Skin of body (tissue), 2 donors: ENCODE data around the genes TEX261 and MPHOSPH10.

DNA sequence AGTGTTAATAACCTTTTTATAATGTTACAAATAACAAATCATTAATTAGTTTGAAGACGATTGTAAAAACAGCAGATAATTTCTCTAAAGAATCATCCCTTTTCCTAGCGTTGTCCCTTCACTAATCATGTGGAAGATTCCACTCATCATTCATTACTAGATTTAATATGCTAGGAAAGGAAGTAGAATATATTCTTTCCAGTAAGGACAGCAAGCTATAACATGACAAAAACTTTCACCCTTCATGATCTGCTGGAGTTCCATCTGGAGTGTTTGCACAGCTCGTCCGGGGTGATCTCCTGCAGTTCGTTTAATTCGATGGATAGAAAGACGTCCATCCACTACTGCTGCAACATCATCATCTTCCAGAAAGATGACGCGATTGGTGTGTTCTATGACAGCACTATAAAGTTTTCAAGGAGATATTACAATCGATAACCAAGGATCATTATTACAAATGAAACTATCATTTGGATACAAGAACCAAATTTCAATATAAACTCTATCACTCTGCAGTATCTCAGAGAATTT, 39.0 kb downstream of the GFPT1 start:
- RAMPAGE, long total RNA = no peak

DNA sequence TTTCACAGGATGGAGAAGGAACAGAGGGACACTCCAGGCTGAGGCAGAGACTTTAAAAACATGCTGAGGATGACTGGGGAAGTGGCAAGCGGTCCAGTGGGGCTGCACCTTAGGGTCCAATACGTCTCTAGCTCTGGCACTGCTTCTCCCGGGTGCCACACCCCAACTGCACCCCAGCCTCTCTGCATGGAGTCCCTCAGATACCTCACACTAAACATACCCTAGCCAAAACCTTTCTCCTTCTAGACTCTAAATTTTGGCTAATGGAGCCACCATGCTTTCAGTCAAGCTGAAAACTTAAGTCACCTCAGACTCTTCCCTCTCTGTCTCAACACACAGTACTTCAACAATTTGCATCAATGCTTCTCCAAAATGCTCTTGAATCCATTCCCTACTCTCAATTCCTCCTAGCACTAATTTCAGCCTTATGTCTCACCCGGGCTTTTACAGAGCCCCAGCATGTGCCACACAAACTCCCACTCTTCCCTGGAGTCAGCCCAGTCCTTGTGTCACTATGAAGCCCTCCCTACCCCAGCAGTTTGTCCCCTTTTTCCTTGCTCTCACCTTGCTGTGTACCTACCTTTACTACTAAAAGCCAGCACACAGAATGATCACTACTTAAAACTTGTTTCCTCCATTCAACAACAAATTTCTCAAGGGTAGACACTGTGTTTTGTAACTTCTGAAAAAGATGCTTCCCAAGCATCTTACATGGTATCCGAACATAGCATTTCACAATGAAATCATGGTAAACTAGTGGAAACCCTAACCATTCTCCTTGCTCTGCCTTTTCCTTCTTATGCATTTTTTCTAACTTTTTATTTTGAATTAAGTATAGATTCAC, 38.7 kb downstream of the AAK1 start:
- RAMPAGE, long total RNA = no peak

DNA sequence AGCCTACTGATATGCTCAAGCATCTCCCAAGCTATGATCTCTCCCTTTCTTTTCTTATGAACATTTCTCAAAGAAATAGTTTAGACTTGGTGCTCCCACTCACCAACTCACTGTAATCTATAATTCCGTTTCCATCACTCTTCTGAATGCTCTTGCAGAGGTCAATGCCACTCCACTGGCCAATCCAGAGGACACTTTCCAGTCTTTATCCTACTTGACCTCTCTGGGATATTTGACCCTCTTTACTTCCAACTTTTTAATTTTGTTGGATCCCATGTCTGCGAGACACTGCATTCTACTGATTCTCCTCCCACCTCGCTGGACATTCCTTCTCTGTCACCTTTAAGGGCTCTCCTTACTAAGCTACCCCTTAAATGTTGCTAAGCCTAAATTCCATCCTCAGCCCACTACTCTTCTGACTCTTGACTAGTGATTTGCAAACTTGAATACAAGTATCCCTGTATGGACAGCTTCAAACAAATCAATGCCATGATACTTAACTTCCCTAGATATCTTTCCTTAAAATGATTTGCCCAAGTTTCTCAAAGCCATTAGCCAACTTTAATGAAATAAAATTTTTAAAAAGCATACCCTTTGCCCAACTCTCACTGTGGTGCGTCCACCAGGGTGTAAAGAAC, 23.0 kb downstream of the AAK1 start:
- RAMPAGE, long total RNA = no peak

- RAMPAGE, long total RNA = no peak
Measured at GRCh38 chr2:69926883-69927473, 12.1 kb downstream of the MXD1 start.

DNA sequence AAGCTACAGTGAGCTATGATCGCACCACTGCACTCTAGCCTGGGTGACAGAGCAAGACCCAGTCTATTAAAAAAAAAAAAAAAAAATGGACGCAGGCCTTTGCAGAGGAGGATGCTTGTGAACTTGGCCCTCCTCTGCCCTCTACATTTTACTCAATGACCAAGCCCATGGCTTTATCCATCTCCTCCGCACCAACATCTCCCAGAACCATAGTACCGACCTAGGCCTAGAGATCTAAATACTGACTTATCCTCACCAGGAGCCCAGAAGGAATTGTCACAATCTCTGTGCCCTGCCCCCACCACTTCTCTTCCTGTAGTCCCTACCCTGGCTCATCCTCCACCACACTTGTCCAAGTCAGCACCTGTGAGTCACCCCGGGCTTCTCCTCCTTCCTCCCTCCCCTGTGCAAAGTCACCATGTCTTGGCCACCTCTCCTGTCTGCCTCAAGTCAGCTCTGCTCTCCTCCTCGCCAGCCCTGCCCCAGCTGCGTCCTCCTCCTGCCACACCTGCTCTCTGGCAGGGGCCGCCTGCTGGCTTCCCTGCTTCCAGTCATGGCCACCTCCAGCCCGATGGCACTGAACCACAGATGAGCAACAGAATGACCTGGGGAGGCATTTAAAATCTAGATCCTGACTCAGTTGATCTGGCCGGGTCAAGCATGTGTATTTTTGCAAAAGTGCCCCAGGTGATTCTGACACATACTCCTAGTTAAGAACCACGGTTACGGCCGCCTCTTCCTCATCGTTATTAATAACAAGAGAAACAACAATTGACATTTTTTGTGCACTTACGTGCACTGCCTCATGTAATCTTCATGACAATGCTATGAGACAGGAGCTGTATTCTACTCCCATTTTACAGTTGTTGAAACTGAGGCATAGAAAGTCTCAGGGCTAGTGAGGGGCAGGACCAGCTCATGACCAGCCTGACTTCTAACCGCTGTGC, 36.0 kb upstream of the ASPRV1 start:
- RAMPAGE, long total RNA = no peak

- RAMPAGE, long total RNA = no peak
Measured at GRCh38 chr2:70029740-70030591, 57.3 kb upstream of the PCBP1 start.

GRCh38 chr2:70044688-70045499, 42.4 kb upstream of the PCBP1 start:
- RAMPAGE, long total RNA = no peak

GRCh38 chr2:70083193-70084220, 3.8 kb upstream of the PCBP1 start:
- RAMPAGE, long total RNA = no peak

GRCh38 chr2:70089173-70089968, 2.1 kb downstream of the PCBP1 start:
- RAMPAGE, long total RNA = no peak

GRCh38 chr2:70160855-70161447, 29.9 kb downstream of the C2orf42 start:
- RAMPAGE, long total RNA = no peak

DNA sequence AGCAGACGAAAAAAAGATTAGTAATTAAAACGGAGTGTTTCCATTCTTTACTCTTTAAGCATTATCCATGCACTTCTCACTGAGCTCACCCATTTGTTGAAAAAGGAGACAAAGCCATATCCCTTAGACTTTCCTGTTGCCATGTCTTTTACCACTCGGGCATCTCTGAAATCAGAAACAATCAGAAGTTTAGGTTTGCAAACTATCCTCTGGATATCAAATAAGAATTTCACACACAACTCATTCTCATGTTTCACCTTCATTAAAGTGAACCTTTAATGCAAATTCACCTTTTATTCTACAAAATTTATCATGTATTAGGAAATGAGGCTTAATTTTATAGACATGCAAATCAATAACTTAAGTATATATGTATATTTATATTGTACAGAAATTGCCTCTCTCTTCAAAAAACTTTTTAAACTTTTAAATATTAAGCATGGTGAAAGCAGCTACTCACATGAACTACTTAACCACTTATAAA, 23.9 kb downstream of the TIA1 start:
- RAMPAGE, long total RNA = no peak

- RAMPAGE, long total RNA = no peak
Measured at GRCh38 chr2:70279764-70280641, 13.5 kb downstream of the SNRPG start.

DNA sequence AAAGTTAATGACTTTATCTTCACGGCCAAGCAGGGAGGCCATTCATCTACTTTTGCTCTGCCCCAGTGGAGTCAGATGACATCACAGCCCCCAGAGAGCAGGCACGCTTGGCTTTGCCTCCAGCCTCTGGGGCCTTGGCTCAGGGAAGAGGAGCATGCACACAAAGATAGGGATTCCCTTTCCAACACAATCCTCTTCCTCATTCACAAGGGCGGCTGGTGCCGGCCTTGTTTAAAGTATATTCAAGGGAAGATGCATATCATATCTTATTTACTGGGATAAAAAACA, 21.3 kb downstream of the TGFA start:
- RAMPAGE, long total RNA = no peak

GRCh38 chr2:70728073-70728513, 39.9 kb downstream of the ADD2 start:
- RAMPAGE, long total RNA = no peak

DNA sequence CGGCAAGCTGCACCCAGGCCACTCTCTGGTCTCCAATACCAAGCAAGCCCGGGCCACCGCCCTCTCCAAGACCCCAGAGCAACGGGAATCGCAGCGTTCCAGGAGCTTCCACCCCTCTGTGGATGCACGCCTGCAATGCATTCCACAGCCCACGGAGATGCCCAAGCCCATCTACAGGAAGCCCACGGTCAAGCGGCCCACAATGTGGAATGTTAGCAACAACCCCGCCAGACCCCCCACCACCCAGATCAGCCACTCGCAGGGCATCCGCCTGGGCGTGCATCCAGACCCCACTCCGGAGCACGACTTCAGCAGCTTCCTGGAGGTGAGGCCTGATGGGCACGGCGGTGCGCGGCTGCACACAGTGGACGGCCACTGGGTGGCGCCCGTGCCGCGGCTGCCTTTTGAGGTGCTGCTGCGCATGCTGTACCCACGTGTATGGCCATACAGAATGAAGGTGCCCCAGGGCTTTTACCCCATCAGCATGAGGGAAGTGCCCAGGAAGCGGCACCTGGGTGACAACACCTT, 6.3 kb downstream of the ANKRD53 start:
- RAMPAGE, long total RNA = no peak

DNA sequence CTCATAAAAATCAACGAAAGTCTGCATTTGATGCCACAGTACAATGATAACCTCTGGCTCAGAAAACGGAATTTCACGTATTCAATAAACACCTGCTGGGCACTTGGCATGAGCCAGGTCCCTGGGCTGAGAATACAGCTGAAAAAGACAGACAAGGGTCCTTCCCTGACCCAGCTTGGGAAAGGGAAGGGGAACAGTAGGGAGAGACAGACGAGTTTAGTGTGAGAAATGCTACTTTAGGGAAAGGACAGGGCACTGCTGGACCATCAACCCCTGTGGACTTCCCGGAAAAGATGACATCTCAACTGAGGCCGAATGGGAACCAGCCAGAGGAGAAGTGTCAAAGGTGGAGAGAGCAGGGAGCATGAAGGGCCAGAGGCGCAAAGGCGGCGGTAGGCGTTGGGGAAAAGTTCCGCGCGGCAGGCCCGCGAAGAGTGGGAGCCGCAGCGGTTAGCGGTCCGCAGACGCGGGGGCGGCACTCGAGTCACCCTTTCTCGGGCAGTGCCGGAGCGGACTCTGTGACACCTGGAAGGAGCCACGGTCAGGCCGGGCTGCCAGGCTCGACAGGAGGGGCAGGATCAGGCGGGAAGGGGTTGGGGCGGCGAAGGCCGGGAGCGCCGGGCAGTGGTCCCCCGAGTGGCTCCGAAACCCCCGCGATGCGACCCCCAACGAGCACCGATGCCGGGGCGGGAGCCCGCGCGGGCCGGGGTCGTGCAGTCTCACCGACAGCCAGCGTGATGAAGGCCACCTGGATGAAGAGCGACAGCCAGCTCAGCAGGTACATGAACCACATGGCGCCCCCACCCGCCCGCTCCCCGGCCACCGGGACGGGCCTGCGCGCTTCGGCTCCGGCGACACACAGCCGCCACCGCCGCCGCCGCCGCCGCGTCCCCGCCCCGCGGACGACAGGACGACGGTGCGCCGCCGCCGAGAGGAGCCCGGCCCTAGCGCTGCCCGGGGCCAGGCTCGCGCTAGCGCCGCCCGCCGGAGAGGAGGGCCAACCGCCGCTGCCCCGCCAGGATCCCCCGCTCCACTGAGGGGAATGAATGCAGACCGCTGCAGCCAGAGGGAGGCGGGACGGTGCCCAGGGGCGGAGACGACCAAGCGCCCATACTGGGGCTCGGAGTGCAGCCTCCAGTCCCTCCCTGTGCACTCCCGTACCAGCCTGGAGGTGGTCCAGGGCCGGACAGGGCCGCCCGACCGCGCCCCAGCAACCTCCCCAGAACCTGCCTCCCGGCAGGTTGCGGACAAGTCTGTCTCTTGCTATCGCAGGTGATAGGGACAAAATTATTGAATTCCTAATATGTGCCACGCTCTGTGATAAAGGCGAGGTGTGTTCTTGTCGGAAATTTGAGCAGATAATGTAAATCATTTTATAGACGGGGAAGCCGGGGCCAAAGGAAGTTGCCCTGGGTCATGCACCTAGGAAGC, at the start of gene TEX261:
TEX261 (minus strand) TSS at position 909 of the 1,431 bp plus-strand sequence.
- RAMPAGE, long total RNA = no peak

GRCh38 chr2:71001062-71001478, 6.4 kb upstream of the TEX261 start:
- RAMPAGE, long total RNA = no peak

DNA sequence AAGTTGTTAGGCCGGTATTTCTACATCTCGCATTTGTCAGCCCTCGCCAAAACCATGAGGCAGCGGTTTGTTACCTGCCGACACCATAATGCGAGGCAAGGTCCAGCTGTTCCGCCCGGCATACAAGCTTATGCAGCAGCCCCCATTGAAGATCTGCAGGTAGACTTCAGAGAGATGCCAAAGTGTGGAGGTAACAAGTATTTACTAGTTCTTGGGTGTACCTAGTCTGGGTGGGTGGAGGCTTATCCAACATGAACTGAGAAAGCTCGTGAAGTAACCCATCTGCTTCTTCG, 18.4 kb upstream of the NAGK start:
- RAMPAGE, long total RNA = no peak

DNA sequence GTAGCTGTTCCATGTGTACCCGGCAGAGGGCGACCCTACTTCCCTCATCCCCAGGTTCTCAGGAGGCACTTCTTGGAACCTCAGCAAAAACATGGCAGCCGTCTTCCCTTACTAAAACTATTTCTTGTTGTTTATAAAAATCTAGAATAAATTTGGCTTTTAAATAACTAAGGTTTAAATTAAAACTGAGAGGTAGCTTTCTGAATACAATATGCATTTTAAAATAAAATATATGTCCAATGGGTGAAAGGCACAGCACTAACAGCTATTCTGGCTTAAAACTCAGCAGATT, 29.5 kb downstream of the MCEE start:
- RAMPAGE, long total RNA = no peak

- RAMPAGE, long total RNA = no peak
Measured at GRCh38 chr2:71130169-71130963, at the start of gene MPHOSPH10. Gene MPHOSPH10, plus strand, starts transcription at chr2:71130634.